NB4 (cell line): Measurements from ENCODE around the gene SLC24A3.

- RRBS: no CpG with 5 or more reads among the region's 11 CpGs
Measured at GRCh38 chr20:17878451-17879139, 90.0 kb downstream of the SNX5 start.

GRCh38 chr20:17938726-17939385, 29.7 kb downstream of the SNX5 start:
- RRBS: no CpG with 5 or more reads among the region's 12 CpGs

GRCh38 chr20:17939386-17940216, 29.0 kb downstream of the SNX5 start:
- RRBS: no CpG with 5 or more reads among the region's 11 CpGs

DNA sequence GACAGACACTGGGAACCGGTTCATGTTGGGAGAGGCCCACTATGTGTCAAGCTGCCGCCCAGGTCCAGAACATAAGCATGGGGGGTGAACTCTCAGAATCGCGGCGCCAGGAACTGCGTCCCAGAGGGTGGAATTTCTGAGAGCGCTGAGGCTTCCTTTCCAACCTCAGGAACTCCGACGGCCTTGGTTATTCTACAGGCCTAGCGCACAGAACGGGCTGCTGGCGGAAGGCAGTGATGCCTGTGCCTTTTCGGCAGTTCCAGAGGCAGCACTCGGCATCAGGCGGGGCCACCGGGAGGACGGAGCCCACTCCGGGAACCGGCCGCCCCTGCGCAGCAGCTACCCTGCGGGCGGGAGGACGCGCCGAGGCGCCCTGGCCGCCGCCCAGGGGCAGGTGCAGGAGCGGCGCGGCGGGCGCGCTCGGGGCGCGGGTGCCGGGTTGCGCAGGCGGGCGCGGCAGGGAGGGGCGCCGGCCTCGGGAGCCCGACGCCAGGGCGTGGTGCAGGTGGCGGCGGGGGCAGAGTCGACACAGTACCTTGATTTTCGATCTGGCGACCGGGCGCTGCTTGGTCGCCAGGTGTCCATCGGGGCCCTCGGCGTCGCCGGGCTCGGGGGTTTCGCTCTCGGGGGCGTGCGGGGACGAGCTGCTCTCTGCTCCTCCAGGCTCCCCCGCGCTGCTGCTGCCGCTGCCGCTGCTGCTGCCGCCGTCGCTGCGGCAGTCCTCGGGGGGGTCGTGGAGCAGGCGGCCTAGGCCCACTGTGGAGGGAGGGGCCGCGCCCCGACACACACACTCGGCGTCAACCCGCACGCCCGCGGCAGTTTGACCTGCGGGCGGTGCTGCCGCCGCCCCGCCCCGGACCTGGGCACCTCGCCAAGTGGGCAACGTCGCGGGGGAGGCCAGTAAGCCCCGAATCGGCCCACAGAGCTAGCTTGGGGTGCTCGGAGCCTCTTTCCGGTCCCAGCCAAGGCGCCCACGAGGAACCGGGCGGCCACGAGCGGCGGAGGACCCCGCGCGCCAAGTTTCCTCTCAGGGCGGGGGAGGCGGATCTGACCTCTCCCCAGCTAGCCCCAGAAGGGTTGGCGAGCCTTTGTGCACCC, 1.2 kb downstream of the OVOL2 start:
- RRBS: 17% methylated on average over 29 of the region's 115 CpGs

GRCh38 chr20:18412561-18412933, 54.3 kb downstream of the DZANK1 start:
- RRBS: no CpG with 5 or more reads among the region's 3 CpGs

GRCh38 chr20:18495875-18496519, 1.0 kb downstream of the RBBP9 start:
- RRBS: no CpG with 5 or more reads among the region's 9 CpGs

- RRBS: under 1% methylated on average over 56 of the region's 133 CpGs
Measured at GRCh38 chr20:19212263-19213184, at the start of gene SLC24A3. Gene SLC24A3, plus strand, starts transcription at chr20:19212642.

- RRBS: no CpG with 5 or more reads among the region's 14 CpGs
Measured at GRCh38 chr20:19241380-19241898, 29.0 kb downstream of the SLC24A3 start.

DNA sequence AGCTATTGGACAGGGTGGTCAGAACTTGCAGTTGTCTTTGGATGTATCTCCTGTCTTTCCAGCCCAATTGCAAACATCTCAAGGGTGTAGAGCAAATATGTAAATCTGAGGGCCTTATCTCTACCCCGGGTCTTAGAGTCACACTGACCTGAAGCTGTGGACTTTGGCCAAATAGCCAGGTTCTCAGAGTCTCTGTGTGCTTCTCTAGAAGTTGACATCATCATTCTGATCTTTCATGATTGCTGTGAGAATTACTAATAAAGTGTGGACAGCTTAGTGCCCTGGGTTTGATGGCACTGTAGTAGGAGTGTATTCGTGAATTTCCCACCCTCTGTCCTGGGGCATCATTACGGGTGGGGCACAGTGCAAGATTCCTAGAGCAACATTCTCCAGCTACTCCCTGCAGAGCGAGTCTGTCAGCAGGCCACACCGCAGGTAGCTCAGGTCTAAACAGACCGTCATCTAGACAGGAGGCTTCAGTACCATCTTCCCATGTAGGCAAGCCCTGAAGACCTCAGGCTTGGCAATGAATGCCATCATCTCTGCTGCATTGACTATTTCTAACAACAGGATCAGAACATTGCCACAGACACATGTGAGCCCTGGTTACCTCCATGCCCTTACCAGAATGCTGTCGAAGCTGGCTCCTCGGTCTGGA, 71.2 kb downstream of the SLC24A3 start:
- RRBS: no CpG with 5 or more reads among the region's 8 CpGs

DNA sequence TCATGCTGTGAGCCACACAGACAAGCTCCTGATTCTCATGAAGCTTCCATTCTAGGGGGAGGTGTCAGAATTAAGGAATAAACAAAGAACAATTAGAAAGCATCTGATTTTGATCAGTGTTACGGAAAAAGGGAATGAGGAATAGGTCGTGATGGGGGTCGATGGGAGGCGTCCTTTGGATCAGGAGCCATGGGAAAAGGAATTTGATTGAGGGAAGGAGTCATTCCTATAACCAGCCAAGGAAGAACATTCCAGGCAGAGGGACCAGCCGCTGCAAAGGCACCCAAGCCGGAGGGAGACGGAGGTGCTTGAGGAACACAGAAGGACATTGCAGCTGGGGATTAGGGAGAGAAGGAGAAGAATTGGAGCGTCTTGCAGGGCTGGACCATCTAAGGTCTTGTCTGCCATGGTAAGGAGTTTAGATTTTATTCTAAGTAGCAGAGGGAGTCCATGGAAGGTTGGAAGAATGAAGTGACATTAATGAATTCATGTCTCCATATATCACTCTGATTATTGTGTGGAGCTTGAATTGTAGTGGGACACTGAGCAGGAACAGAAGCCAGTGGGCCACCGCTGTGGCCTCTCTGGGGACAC, 119.4 kb downstream of the SLC24A3 start:
- RRBS: no CpG with 5 or more reads among the region's 9 CpGs

- RRBS: no CpG with 5 or more reads among the region's 17 CpGs
Measured at GRCh38 chr20:19934699-19935629, 82.2 kb upstream of the NAA20 start.

DNA sequence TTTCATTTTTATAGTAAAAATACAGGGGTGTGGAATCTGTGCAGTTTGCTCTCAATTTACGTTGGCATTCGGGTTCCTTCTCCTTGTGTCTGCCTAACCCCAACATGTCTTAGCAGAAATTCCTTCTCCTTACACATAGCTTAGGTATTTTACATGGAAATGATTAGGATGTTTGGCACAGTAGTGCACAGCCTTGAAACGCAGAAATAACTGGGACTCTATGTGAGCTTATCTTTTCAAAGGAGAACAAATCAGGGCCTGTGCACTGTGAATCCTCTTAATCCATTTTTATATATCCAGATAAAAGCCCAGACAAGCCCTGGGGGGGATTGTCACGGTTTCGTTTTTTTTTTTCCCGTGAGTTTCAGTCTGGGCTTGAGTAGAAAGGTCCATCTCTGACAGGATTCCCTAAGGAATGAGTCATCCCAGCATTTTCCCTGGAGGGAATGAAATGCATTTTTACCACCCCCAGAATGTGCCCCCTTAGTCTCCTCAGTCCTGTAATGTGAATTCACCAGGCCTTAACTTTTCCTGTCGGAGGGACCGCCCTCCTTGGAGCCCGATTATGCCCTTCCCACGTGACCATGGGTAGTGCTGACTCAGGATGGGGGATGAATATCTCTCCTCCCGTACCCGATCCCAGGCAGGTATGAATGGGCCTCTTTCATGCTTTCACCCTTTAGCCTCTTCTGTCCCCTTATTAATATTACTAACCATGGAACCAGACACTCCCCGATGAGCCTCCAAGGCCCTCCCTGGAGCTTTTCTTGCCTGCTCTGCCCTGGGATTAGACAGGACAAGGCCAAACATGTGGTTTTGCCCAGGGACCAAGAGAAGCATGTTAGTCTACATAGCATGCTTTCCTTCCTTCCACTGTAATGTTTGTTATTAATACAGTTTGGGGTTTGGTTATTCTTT, 24.0 kb upstream of the NAA20 start:
- RRBS: no CpG with 5 or more reads among the region's 13 CpGs

GRCh38 chr20:20085654-20086323, 33.5 kb downstream of the CFAP61 start:
- RRBS: no CpG with 5 or more reads among the region's 4 CpGs

DNA sequence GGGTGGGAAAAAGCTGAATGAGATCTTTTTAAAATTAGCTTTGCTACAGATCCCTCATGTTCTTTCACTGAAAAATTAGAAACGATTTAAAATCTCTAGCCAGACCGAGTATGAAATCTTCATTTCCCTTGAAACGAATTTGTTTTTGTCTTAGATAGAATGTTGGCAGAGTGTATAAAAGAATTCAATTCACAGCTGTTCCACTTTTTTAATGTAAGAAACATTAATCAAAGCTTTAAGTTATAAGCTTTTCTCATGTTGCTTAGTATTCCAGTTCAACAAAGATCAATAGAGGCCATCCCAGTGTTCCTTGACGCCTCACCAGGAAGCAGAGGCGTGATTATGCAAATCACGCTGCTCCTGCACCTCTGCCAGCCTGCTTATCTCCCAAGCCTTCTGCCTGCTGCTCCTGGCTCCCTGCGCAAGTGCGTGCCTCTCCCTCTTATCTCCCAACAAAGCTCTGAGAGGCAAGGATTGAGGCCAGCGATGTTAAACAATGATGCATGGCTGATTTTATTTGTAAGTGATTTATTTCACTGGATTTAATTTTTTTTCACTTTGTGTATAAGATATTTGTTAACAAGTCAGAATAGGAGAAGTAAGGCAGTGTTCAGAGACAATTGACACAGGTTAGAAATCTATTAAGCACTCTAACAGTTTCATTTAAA, 42.7 kb downstream of the INSM1 start:
- RRBS: no CpG with 5 or more reads among the region's 9 CpGs

DNA sequence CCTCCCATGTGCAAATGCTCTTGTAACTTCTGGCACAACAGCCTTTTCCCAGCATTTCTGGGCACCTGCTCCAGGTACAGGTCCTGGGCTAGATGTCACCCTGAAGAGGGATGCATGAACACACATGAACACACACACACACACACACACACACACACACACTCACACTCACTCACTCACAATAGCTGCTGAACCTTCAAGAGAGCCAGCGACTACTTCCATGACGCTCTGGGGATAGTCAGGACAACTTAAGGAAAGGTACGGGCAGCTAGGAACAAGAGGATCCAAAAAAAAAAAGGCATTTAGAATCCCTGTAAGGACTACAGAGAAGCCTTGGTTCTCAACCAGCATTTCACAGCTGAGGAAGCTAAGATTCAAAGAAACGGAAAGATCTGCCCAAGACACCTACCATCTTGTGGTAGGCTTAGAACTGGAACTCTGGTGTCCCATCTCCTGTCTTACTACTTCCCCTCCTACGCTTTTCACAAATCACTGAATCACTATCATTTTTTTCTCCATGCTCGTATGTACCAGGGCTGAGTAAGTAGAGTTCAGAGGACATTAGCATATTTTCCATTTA, 122.9 kb downstream of the INSM1 start:
- RRBS: no CpG with 5 or more reads among the region's 6 CpGs

- RRBS: no CpG with 5 or more reads among the region's 9 CpGs
Measured at GRCh38 chr20:20549192-20549916, 163.1 kb downstream of the RALGAPA2 start.

- RRBS: no CpG with 5 or more reads among the region's 3 CpGs
Measured at GRCh38 chr20:20589118-20589609, 123.3 kb downstream of the RALGAPA2 start.

GRCh38 chr20:20634382-20635036, 77.9 kb downstream of the RALGAPA2 start:
- RRBS: no CpG with 5 or more reads among the region's 5 CpGs

GRCh38 chr20:20710590-20711379, 1.7 kb downstream of the RALGAPA2 start:
- RRBS: no CpG with 5 or more reads among the region's 7 CpGs

DNA sequence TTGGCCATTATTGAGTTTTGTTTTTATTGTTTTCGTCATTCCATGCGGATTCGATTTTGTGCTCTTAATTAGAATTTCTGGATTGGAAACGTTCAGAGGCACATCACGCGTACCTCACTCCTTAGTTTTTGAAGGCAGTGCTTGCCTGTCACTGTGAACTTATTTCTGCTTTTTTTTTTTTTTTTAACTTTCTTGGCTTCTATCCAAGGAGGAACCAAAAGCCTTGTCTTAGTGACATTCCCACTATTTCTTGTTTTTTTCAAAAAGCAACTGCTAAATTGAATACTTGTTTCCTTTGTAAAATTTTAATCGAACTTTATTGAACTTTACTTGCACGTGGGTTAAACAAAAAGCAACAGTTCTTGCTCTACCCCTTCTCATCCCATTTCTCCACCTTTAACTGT, 1.1 kb downstream of the XRN2 start:
- RRBS: no CpG with 5 or more reads among the region's 8 CpGs